H1 (cell line): ENCODE data around the genes ELOA and GALE.

DNA sequence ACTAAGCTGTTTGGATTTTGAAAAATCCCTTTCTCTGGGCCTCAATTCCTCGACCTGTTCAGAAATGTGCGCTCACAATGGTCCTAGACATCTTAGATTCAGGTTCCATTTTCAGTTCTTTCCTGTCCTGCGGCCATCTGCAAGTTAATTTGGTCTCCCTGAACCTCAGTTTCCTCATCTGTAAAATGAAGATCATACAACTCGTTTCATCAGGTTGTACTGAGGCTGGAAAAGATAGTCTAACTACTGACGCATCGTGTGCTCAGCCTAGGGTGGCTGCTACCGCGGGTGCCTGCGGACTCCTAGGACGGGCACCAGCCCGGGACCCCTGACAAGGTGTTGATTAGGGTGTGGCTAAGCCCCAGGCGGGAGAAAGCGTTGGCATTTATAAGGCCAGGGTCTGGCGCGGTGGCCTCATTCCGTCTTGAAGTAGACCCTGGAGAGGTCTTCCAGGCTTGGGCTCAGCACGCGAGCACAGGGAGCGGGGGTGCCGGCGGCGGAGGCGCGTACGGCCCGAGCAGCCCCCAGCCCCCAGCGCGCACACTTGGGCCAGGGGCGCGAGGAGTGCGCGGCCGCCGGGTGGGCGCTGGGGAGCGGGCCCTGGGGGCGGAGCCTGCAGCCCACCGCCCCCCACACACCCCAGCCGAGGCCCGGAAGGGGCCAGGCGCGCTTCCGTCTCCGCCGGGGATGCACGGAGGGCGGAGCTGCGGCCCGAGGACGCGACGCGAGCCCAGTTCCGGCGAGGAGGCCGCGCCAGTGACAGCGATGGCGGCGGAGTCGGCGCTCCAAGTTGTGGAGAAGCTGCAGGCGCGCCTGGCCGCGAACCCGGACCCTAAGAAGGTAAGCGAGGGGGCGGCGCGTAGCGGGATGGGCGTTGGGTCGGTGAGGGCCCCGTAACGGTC is at the start of gene ELOA:
Gene ELOA (plus strand): TSS at position 733 of the 902 bp plus-strand sequence.
- RRBS = 1% methylated on average over 39 of the region's 76 CpGs
CAGE:
- cytosol, long polyA plus RNA = no peak
- long polyA plus RNA = no peak
- nucleus, long polyA plus RNA = no peak

GRCh38 chr1:23788716-23789783 is 1.9 kb upstream of the LYPLA2 start:
- RRBS = no CpG with 5 or more reads among the region's 5 CpGs
CAGE:
- cytosol, long polyA plus RNA = no peak
- long polyA plus RNA = no peak
- nucleus, long polyA plus RNA = no peak

- RRBS = 0% methylated on average over 9 of the region's 62 CpGs
CAGE:
- cytosol, long polyA plus RNA = start-site peak on the minus strand at chr1:23800743-23800759, 484 reads
- long polyA plus RNA = start-site peak on the minus strand at chr1:23800725-23800823, 601 and 583 reads in 2 replicates
- nucleus, long polyA plus RNA = no peak
Observed at GRCh38 chr1:23800624-23801205, at the start of gene GALE. Gene GALE (minus strand): TSS chr1:23800754.

DNA sequence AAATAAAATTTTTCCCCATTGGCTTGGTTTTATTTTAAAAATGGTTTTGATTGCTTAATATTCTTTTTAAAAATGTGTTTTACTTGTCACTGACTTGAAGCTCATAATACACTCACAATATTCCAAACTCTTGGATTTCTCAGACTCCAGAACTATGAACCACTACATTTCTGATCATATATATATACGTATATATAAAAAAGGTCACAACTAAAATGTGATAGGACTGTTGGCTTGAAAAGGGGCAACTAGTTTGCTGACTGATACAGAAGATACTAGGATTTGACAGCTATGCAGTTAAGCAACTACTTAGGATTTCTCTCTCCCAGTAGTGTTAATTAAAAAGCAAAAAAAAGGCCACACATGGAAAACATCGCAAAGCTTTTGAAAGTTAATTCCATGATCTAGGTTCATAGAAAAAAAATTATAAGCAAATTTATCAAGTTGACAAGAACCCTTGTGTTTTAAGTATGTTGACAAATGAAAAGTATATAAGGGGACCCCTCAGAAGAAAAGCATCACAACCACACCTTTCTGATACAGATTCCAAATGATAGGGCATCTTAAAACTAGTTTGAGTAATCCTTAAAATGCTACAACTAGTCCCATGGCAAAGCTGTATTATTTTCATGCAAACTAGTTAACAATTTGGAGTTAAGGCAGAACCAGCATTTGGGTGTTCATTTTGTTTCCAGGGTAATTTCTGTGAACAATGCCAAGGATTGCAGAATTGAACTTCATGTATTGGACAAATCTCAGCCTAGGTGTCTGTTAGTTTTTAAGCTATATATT is 4.0 kb downstream of the PNRC2 start:
- RRBS = no CpG with 5 or more reads among the region's 2 CpGs
CAGE:
- cytosol, long polyA plus RNA = no peak
- long polyA plus RNA = no peak
- nucleus, long polyA plus RNA = no peak

DNA sequence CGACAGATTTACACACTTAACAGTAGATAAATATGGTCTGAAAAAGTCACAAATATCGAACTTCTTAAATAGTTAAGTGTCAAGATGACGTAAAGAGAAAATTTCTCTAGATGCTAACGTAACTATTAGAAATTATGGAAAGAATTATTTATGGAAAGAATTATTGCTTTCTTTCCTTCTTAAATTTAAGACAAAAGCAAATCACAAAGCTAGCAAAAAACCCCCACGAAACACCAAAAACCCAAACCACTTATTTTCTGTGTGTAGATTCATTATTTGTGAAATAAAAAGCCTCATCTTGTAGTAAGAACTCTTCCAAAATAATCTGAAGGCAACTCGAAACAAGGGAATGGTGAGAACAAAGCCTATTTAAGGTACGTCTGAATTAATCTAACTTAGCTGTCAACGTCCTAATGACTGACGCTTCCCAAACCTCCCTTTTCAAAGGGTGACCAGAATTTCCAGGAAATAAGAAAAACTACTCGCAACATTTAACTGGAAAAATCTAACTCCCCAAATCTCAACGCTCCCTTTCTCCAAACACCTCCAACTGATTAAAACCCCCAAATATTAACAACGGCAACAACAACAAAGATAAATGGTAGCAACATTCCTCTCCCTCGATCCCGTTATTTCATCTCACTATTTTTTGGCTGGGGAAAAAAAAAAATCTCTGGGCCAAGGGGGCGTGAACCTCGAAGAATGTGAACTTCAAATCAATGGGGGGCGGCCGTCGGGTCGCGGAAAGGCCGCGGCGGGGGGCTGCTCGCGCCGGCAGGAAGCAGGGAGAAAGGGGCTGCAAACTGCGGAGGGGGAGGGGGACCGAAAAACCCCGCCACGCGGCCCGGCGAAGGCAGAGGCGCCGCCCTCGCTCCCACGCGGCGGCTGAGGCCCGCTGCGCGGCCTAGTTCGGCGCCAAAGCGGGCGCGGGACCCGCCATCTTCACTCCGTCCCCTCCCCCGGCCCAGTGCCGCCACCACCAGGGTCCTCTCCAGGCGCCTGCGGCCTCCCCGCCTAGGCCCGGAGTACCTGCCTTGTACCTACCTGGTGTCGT is 653 bp downstream of the SRSF10 start:
- RRBS = 3% methylated on average over 17 of the region's 57 CpGs
CAGE:
- cytosol, long polyA plus RNA = no peak
- long polyA plus RNA = no peak
- nucleus, long polyA plus RNA = no peak

- RRBS = no CpG with 5 or more reads among the region's 7 CpGs
CAGE:
- cytosol, long polyA plus RNA = no peak
- long polyA plus RNA = no peak
- nucleus, long polyA plus RNA = no peak
Observed at GRCh38 chr1:24021411-24022254, 41.5 kb upstream of the SRSF10 start.

GRCh38 chr1:24022255-24023221 is 42.4 kb upstream of the SRSF10 start:
- RRBS = no CpG with 5 or more reads among the region's 5 CpGs
CAGE:
- cytosol, long polyA plus RNA = no peak
- long polyA plus RNA = no peak
- nucleus, long polyA plus RNA = no peak

GRCh38 chr1:24203289-24203785 is 16.2 kb upstream of the IFNLR1 start:
- RRBS = no CpG with 5 or more reads among the region's 11 CpGs
CAGE:
- cytosol, long polyA plus RNA = no peak
- long polyA plus RNA = no peak
- nucleus, long polyA plus RNA = no peak

GRCh38 chr1:24236199-24236679 is 49.1 kb upstream of the IFNLR1 start:
- RRBS = no CpG with 5 or more reads among the region's 11 CpGs
CAGE:
- cytosol, long polyA plus RNA = no peak
- long polyA plus RNA = no peak
- nucleus, long polyA plus RNA = no peak

DNA sequence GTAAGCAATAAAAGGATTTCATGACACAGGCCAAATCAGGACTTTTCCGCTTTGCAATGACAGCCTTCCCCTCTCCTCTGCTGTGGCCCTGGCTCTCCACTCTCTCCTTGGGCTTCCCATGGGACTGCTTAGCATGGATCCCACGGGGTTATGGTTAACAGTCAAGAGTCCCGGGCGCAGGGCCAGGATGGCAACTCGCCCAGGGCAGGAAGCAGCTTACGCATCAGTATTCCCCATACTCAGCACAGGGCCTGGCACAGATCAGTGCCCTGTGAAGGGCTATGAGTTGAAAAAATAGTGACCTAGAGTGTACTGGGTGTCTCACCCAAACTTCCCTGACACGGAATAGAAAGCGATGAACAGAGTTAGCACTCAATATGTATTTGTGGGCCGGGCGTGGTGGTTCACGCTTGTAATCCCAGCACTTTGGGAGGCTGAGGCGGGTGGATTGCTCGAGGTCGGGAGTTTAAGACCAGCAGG is 29.2 kb upstream of the GRHL3 start:
- RRBS = no CpG with 5 or more reads among the region's 14 CpGs
CAGE:
- cytosol, long polyA plus RNA = no peak
- long polyA plus RNA = no peak
- nucleus, long polyA plus RNA = no peak

- RRBS = no CpG with 5 or more reads among the region's 10 CpGs
CAGE:
- cytosol, long polyA plus RNA = no peak
- long polyA plus RNA = no peak
- nucleus, long polyA plus RNA = no peak
Observed at GRCh38 chr1:24438369-24438900, 22.8 kb downstream of the NIPAL3 start.

DNA sequence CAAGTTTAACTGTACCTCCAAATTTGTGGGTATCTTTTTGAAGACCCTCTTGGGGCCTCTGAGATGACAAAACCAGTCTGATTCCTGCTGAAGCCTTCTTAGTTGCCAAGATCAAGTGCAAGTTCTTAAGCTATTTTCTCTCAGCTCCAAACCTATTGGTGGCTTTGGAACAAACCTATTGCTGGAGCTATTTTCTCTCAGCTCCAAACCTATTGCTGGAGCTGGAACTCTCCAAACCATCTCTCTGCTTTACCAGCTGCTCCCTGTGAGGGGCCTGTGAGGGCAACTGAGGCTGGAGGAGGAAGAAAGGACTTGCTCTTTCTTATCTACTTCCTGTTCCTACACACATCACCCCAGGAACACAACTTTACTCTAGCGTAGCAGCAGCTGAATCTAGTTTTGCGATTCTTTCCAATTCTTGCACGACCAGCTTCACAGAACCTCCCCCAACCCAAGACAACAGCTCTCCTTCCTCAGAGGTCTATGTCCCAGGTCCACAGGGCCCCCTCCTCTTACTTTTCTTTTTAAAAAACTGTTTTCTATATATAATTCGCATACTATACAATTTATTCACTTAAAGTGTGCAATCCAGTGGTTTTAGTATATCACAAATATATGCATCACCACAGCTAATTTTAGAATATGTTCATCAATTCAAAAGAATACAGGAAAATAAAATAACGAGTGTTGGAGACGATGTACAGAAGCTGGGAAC is 15.9 kb upstream of the RCAN3 start:
- RRBS = no CpG with 5 or more reads among the region's 6 CpGs
CAGE:
- cytosol, long polyA plus RNA = no peak
- long polyA plus RNA = no peak
- nucleus, long polyA plus RNA = no peak

DNA sequence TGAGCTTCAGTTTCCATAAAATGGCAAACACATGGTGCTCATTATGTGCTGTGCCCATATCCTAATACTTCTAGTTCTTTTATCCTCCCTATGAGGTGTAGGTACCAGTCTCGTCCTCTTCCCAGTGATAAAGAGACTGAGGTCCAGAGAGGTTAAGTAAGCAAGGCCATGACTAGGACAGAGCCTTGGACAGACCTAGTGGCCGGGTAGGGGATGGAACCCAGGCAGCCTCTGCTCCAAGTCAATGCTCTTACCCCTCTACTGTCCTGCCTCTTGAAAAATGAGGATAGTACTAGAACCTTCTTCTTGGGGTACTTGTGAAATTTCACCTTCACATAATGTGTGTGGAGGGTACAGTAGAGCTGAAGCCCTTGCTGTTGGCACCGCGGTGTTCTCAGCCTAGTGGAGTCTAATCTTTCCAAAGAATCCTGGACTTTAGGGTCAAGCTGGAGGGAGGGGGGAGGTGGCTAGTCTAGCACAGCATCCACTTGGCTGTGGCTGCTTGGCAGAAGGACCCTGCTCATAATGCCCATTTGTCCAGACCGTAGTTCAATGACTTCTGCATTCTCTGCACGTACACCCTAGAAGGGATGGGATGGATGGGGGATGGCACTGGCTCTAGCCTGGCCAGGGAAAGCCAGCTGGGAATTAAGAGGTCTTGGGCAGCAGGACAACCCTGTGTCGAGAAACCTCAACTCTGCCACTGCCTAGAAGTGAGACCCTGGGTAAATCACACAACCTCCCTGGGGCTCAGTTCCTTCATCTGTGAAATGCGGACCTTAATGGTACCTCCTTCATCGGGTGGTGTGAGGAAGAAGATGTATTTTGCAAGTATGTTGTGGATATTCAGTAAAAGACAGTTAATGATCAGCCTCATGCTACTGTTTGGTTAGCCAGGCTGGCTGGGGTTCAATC is 27.4 kb upstream of the CLIC4 start:
- RRBS = no CpG with 5 or more reads among the region's 9 CpGs
CAGE:
- cytosol, long polyA plus RNA = no peak
- long polyA plus RNA = no peak
- nucleus, long polyA plus RNA = no peak

DNA sequence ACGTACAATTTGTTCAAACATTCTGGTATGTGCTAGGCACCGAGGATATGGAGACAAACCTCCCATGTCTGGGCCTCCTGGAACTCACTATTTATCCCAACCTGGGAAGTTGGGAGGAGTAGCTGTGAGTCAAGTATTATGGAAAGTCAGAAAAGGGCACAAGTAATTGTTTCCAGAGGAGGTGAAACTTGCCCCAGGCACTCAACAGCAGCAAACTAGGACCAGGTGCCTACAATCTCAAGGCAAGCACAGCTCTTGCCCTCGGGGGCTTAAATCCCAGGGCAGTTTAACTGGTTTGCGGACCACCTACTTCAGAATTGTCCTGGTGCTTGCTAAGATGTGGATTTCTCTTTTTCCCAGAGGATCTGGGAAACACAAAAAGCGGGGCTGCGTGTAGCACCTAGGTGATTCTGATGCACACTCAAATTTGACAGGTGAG is 1.4 kb upstream of the CLIC4 start:
- RRBS = no CpG with 5 or more reads among the region's 6 CpGs
CAGE:
- cytosol, long polyA plus RNA = no peak
- long polyA plus RNA = no peak
- nucleus, long polyA plus RNA = no peak

DNA sequence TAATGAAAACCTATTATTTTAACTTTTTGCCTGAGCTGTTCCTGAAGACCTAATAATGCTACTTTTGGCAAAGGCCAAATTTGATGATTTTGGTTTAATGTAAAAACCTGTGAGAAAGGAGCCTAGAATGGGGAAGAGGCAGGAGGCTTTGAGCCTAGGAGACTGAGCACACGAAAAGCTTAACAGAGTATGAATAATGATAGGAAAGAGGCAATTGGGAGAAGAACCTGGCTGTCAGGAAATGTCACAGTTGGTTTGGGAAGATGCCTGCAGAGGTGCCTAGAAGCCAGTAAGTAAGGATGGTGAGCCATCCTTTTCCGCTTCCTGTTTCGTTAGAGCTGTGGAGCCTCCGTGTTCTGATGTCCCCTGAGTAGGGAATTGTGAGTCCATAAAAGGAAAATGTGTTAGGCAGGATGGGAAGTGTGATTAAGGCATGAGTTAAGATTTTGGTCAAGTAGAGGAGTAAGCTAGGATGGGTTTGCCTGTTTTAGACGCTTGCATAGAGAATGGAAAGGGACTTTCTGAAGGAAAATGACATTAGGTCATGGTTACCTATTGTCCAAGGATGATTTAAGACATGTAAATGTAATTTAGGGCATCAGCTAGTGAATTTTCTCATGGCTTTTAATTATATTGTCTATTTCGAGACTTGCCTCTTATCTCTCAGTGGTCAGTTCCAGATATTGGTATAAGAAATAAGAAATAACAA is 9.0 kb downstream of the CLIC4 start:
- RRBS = no CpG with 5 or more reads among the region's 6 CpGs
CAGE:
- cytosol, long polyA plus RNA = no peak
- long polyA plus RNA = no peak
- nucleus, long polyA plus RNA = no peak

- RRBS = no CpG with 5 or more reads among the region's 5 CpGs
CAGE:
- cytosol, long polyA plus RNA = no peak
- long polyA plus RNA = no peak
- nucleus, long polyA plus RNA = start-site peak on the plus strand at chr1:24762319-24762739, 18 reads
Observed at GRCh38 chr1:24762125-24762982, 17.1 kb downstream of the CLIC4 start.

DNA sequence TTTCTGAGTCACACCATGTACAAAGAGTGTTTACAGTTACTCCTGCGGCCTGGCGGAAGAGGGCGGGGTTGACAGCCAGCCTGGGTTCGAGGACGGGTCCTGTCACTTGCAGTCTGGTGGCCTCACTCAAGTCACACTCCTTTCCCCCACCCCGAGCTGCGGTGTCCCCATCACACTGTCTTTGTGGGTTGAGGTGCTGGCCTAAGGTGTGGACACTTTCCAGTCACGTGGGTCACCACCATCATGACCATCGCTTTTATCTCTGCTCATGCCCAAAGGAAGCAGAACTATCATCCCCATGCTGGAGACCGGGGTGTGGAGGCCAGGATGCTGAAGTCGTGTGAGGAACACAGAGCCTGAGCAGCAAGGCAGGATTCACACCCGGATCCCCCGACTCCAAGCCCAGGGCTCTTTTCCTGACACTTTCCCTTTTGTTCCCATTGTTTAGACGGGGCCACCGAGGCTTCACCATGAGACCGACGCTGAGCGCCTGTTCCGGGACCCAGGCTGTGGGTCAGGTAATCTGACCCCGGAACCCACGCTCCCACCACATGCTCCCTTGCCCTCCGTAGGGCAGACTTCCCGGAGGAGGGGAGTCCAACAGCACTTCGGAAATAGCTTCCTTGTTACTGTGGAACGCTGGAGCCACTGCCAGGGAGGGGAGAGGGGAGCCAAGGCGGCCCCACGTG is 18.6 kb downstream of the RUNX3 start:
- RRBS = 82% methylated on average over 7 of the region's 27 CpGs
CAGE:
- cytosol, long polyA plus RNA = no peak
- long polyA plus RNA = no peak
- nucleus, long polyA plus RNA = no peak

- RRBS = no CpG with 5 or more reads among the region's 18 CpGs
CAGE:
- cytosol, long polyA plus RNA = no peak
- long polyA plus RNA = no peak
- nucleus, long polyA plus RNA = no peak
Observed at GRCh38 chr1:24918662-24919448, 11.2 kb downstream of the RUNX3 start.

- RRBS = no CpG with 5 or more reads among the region's 11 CpGs
CAGE:
- cytosol, long polyA plus RNA = no peak
- long polyA plus RNA = no peak
- nucleus, long polyA plus RNA = no peak
Observed at GRCh38 chr1:24920048-24920633, 9.9 kb downstream of the RUNX3 start.

- RRBS = no CpG with 5 or more reads among the region's 6 CpGs
CAGE:
- cytosol, long polyA plus RNA = no peak
- long polyA plus RNA = no peak
- nucleus, long polyA plus RNA = no peak
Observed at GRCh38 chr1:24925457-24925941, 4.6 kb downstream of the RUNX3 start.